Hair follicle dermal papilla cell (primary cell): ENCODE measurements around a stretch of chr10.

GRCh38 chr10:6100124-6100562 is 11.3 kb downstream of the RBM17 start:
- CAGE, long polyA plus RNA: no peak

DNA sequence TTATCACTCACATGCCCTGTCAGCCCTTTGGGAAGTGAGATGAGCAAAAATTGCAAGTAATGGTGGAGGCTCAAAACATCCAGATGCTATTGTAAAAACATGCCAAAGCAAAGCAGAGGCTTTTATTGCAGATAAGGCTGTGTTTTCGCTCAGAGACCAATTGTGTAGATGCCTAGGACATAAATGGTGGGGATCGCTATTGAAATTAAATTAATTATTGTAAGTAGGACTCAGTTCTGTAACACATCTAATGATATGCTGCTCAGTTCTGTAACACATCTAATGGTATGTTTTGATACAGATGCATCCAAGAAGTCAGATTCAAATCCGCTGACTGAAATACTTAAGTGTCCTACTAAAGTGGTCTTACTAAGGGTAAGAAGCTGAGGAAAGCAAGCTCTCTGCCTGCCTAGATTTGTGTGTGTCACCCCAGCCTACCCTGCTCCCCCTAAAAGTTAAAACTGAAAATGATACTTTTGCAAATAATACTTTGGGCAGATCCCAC is 24.4 kb downstream of the RBM17 start:
- CAGE, long polyA plus RNA: no peak

DNA sequence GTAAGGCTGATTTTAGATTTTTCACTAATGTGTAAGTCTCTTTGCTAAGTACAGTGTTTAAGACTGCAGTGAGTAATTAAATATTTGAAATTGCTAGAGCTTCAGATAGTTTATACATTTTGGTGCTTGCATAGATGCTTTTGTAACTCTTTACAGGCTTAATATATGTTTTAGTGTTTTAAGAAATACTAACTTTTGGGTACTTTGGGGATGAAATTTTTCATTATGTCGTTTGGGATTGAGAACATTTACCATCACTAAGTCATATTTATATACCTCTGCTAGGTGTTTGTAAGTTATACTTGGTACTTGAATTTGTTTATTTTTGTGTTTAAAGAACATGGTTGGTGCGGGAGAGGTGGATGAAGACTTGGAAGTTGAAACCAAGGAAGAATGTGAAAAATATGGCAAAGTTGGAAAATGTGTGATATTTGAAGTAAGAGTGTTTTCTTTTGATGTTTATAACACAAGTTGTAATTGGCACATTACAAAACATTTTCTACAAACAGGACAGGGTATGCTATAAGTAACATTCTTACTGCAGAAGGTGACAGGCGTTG is 25.0 kb downstream of the RBM17 start:
- CAGE, long polyA plus RNA: no peak

GRCh38 chr10:6150814-6152145 is 51.5 kb upstream of the PFKFB3 start:
- CAGE, long polyA plus RNA: no peak

- CAGE, long polyA plus RNA: no peak
Measured at GRCh38 chr10:6205129-6205423, 2.3 kb downstream of the PFKFB3 start.

DNA sequence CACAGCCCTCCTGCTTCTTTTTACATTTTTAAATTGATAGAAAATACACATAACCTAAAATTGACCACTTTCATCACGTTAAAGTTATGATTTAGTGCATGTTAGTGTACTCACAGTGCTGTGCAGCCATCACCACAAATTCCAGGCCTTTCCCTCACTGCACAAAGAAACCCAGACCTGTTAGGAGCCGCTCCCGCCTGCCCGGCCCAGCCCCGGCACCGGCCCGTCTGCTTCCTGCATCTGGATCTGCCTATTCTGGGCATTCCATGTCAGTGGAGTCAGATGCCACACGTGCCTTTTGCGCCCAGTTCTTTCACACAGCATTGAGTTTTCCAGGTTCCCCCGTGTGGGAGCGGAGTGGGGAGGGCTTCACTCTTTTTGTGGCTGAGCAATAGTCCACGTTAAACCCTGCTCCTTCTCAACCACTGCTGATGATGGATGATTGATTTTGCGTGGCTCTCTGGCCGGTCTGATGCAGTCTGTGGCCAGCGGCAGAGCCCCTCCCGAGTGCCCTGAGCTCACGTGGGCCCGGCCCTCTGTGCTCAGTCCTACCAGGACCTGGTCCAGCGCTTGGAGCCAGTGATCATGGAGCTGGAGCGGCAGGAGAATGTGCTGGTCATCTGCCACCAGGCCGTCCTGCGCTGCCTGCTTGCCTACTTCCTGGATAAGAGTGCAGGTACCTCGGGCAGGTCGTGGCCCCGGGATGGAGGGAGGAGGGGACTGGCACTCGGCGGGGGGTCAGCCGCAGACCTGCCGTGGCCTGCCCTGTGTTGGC is 19.8 kb downstream of the PFKFB3 start:
- CAGE, long polyA plus RNA: no peak

GRCh38 chr10:6230801-6231273 is 28.1 kb downstream of the PFKFB3 start:
- CAGE, long polyA plus RNA: no peak

DNA sequence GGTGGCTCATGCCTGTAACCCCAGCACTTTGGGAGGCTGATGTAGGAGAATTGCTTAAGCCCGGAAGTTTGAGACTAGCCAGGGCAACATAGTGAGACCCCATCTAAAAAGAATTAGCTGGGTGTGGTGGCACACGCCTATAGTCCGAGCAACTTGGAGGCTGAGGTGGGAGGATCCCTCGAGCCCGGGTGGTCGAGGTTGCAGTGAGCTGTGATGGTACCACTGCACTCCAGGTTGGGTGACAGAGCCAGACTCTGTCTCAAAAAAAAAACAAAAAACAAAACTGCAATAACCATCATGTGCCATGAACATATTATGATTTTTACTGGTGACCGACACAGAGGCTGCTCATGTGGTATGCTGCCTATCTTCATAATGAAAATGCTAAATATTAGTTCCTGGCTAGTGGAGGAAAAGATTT is 71.9 kb downstream of the PFKFB3 start:
- CAGE, long polyA plus RNA: no peak

DNA sequence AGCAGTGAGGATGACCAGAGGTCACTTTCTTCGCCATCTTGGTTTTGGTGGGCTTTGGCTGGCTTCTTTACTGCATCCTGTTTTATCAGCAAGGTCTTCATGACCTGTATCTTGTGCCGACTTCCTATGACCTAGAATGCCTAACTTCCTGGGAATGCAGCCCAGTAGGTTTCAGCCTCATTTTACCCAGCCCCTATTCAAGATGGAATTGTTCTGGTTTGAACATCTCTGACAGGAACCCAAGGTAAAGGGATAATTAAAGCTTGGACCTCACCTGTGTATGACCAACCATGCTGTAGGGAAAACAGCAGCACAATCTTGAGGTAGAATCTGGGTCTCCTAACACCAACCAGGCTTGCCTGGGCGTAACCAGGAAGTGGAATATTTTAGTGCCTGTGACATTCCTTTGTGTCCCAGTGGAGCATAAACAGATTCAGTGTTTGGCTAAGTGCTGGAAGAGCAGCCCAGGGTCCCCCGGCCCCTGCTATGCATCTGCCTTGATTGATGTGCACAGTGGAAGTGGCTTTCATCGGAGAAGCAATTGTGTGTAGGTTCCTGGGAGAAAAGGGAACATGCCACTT is 94.1 kb downstream of the PFKFB3 start:
- CAGE, long polyA plus RNA: no peak

GRCh38 chr10:6386100-6386809 is 183.5 kb downstream of the PFKFB3 start:
- CAGE, long polyA plus RNA: no peak

DNA sequence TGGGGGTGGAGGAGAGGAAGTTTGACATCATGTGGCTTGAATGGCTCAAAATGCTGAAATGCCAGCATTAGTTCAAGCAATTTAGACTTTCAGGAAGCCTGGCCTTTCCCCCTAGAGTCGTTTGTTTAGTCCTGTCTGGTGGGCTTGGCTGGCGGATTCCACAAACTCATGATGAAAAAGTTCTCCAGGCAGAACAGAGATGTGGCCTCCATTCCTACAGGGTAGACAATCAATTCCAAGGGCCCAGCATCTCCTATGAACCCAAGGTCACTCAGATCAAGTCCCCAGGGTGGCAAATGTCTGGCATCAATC is 180.5 kb downstream of the PRKCQ start:
- CAGE, long polyA plus RNA: no peak

DNA sequence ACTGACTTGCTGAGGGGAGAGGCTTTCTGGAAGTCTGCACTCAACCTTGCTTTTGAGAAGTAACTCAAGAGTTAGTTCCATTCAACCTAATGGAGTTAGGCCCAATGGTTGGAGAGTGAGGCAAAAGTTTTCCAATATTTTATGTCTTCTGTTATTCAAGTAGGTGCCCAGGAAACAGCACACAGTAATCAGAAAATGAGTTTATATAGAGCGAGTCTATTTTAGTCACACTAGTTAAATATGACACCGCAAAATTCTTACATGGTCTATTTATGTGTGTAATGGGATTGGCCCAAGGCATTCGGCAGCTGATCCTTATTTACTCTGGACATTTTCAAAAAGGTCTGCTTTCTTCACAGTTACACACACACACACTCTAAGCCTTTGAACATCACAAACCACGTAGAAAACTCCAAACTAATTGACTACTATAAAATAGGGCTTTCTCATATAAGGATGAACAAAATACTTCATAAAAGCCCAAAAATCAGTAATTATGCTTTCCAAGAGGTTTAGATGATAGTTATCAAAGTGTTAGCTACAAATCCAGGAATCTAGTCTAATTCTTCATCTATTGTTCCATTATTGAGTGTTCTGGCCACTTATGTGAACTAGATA is 64.6 kb downstream of the PRKCQ start:
- CAGE, long polyA plus RNA: no peak

GRCh38 chr10:6583293-6584215 is 3.5 kb upstream of the PRKCQ start:
- CAGE, long polyA plus RNA: no peak

DNA sequence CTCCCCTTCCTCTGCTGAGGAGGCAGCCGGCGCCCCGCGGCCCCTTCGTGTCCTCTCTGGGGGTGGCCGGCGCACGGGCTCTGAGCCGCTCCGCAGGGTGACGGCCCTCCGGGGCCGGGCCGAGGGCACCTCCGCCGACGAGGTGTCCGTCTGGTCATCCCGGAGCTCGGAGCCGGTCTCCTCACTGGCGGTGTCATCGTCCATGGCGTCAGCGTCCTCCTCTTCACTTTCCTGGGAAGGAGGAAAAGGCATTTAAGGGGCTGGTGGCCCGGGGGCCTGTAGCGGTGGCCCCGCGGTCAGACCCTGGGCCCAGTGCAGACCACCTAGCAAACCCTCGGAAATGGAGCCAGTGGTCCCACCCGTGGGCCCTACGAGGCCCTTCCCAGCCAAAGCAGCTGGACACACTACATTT is 238.9 kb downstream of the SFMBT2 start:
- CAGE, long polyA plus RNA: no peak

DNA sequence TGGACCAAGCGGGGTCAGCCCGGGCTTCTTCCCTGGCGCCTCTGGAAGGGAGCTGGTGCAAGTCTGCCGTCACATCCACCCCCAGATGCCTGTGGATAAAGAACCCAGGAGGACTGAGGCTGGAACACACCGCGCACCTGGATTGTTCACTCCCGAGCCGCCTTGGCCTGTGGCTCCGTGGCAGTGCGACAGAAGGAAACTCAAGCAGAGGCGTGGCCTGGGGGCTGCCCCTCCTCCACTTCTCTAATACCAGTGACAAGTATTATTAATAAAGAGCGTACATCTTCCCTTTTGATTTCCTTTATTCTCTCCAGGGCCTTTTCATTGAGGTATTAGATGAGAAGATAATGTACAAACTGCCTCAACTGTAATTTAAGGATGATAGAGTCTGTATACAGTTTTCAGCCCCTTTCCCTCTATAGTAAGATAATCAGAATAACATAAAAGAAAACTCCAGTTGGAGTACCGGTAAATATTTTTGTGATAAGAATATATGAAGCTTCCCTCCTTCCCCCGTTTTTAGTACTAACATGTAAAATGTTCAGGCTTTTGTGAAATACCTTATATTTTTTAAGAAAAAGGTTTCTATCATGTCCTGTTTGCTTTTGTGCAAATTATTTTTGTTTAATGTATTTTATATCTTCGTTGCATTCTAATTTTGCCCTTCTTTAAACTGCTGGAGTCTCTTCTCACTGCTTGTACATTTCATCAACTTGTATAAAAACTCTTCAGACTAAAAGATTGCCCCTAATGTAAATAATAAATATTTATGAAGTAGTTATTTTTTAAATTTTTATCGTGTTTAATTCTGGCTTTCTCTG is 39.5 kb upstream of the GATA3 start:
- CAGE, long polyA plus RNA: no peak

GRCh38 chr10:8049993-8050289 is 4.5 kb upstream of the GATA3 start:
- CAGE, long polyA plus RNA: no peak

- CAGE, long polyA plus RNA: no peak
Measured at GRCh38 chr10:8102890-8103592, 48.6 kb downstream of the GATA3 start.

DNA sequence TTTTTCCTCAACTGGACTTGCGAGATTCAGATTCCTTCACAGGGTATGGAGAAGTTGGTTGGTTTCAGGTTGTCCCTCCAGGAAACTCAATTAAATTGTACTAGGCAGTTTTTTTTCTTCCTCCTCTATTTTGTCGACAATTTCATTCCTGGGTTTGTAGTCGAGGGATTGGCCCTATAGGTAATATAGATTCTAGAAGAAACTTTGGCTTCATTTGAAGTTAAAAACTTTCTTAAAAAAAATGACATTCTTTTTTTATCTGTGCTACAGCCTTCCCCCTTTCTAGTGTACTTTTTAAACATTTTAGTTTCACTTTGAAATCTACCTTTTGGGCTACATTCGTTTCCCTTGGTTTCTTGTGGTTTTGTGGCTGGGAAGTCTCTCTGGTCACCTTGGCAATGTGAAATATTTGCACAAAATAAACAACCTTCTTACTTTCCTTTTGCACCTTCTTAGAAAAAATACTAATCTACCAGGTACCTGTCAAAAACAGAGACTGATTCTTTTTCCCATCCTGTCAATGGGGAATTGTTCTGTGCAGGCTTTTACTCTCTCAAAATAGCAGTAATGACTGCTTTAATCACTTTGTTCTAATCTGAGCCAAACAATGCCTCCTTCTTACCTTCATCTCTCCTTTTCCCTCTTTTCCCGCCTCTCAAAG is 350.2 kb downstream of the GATA3 start:
- CAGE, long polyA plus RNA: no peak

DNA sequence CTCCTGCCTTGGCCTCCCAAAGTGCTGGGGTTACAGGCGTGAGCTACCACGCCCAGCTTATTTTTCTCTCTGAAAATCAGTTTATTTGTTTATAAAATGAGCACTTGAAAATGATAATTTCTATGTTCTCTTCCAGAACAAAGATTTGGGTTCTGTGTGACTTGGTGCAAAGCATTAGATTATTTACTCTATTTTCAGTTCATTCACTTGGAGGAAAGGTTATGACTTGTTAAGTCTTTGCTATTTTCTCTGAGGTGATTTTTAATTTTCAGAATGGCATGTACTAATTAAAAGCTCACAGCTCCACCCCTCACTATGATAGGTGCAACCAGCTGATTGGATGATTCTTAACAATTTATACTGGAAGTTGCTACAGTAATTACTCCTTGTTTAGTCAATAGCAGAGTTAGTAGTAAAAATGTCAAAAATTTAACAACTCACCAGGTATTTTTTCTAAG is 352.7 kb downstream of the GATA3 start:
- CAGE, long polyA plus RNA: no peak

DNA sequence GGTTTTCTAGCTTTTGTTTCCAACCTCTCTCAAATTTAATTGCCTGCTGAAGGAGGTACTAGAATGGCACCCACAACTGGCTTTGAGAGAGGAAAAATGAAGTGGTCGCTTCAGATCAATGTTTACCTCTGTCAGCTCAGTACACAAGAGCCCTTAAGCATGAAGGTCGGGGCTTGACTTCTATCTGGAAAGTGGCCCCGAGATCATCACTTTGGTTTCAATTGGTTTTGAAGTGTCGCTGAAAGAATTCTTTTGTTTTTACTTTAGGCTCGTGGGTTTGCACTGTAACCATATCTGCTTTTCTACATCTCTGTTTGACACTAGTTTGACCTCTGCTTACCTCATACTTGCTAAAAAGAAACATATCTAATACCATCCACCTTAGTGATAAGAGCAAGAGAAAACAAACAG is 361.7 kb downstream of the GATA3 start:
- CAGE, long polyA plus RNA: no peak